Measurements from ENCODE around the genes SPATC1L and PCNT.

DNA sequence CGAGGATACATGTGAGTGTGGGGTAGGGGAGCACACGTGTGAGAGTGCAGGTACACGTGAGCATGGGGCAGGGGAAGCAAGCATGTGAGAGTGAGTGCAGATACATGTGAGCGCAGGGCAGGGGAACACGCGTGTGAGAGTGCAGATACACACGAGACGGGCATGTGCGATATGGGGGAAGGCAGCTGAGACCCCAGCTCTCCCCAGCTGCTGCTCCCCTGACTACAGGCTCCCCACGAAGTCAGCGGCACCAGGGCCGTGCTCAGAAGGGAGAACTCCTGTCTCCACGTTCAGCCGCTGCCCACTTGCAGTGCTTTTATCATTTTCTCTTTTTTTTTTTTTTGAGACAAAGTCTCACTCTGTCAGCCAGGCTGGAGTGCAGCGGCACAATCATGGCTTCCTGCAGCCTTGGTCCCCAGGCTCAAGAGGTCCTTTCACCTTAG lies 856 bp upstream of the FTCD start:
- PRO-cap, 2 experiments = no peak in any of the 2 experiments
- RAMPAGE, long total RNA, 4 experiments = no peak in any of the 4 experiments

DNA sequence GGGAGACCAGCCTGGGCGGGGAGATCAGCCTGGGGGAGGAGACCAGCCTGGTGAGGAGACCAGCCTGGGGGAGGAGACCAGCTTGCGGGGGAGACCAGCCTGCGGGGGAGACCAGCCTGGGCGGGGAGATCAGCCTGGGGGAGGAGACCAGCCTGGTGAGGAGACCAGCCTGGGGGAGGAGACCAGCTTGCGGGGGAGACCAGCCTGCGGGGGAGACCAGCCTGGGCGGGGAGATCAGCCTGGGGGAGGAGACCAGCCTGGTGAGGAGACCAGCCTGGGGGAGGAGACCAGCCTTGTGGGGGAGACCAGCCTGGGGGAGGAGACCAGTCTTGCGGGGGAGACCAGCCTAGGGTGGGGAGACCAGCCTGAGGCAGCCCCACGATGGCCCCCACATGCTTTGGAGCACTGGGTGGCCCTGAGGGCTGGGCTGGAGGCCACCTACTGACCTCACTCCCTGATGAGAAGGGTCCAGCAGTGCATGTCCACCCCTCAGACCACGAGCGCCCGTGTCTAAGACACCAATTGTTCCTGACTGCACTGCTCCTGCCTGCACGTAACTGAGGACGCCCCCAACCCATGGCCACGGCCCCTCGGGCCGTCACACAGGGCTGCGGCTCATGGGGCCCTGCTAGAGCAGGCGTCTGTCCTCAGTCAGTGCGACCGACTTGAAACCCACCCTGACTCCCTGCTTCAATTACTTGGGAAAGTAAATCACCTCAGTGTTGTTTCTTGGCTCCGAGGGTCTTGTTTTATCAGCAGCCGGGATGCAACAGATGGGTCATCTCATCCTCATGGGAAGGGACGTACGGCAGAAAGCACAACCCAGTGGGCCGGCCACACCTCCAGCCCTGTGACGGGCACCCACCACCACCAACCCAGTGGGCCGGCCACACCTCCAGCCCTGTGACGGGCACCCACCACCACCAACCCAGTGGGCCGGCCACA lies at the start of gene SPATC1L:
Gene SPATC1L (minus strand): TSS at position 819 of the 945 bp plus-strand sequence.
- PRO-cap, 2 experiments = peak in 1 of 2 experiments; most common minus-strand start position 780 of the sequence (in 1)
- RAMPAGE, long total RNA, 4 experiments = start-site peak on the minus strand in 3 of 4 experiments, centred at positions 794 to 815 of the sequence, 20 to 34 reads per replicate

DNA sequence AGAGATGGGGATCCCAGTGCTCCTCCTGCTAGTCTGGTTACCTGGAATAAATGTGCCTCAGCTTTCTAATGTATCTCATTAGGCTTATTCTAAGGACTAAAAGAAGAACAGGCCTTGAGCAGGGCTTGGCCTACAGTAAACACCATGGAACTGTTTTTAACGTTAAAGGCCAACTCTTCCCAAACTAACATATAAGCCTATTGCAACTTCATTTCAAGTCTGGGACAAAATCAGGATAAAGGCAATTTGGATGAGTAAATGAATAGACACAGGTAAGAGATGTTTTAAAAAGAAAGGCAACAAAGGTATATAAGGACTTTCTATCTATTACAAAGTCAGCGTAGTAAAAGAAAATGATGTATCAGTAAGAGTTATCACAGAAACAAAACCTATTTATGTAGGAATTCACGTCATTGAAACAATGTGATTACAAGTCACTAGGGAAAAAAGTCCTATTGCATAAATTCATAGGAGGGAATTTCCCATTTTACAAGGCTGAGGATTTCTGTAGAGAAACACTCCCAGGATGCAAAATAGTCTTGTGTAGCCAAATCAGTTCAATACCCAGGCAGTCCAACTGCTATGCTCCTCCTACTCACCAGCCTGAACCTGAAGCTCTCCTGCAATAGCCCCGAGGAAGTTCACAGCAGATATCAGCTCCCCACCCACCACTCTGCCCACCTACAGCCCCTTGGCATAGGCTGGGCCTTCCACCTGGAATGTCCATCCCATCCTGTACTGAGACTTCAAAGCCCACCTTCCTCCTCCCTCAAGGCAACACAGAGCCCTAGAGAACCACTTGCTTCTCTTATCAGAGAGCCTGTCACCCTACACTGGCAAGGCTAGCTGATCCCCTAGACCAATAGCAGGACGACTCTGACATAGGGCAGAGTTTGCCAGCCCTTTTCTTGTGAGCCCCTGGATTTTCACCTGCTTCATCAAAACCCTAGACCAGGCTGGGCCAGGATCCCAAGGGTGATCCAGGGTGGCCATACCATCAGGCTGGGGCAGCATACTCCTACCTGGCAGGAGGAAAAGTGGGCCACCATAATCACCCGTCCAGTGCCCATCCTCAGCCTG lies 1.7 kb downstream of the LSS start:
- PRO-cap, 2 experiments = peak in 1 of 2 experiments; most common plus-strand start position 492 of the sequence (in 1)
- RAMPAGE, long total RNA, 4 experiments = no peak in any of the 4 experiments

- PRO-cap, 2 experiments = peak in 2 of 2 experiments; most common plus-strand start chr21:46324141 (in 1)
- RAMPAGE, long total RNA, 4 experiments = start-site peak on the plus strand in 4 of 4 experiments, at chr21:46324139-46324193 at its widest, 31 to 200 reads per replicate
Measured at GRCh38 chr21:46323951-46324321, at the start of gene PCNT. PCNT (plus strand) TSS chr21:46324156.

GRCh38 chr21:46324584-46325603 lies 938 bp downstream of the PCNT start:
- PRO-cap, 2 experiments = peak in 2 of 2 experiments; most common plus-strand start chr21:46324700 (in 2); most common minus-strand start chr21:46325239 (in 1)
- RAMPAGE, long total RNA, 4 experiments = no peak in any of the 4 experiments

DNA sequence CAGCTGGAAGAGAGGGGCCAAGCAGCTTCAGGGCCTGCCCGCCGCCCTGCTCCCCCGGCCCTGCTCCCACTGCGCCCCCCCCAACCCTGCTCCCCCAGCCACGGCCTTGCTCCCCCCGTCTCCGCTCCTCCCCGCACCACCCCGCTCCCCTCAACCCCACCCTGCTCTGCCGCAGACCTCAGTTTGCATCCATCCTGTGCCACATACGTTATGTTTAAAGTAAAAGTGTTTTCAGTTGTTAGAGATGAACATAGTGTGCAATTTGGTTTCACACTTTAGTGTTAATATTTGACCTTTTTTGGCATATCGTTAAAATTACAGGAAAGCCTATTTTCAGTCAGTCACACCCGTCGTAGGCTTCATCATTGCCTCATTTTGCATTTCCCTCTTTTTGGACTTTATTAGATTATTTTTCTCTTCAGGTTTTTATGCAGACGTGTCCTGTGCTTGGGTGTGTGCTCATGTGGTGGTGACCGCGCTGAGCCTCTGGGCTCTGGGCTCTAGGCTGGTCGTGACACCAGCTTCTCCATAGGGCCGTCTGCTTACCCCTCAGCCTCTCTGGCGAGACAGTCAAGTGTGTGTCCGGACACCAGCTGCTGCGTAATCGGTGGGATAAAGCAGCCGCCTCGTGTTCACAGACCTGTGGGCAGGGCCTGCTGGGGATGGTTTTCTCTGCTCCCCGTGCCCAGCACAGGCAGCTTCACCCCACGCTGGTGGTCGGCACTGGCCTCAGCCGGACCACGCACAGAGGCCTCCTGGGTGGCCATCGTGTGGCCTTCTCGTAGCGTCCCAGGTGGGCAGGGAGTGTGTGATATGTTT lies 33.8 kb upstream of the DIP2A start:
- PRO-cap, 2 experiments = no peak in any of the 2 experiments
- RAMPAGE, long total RNA, 4 experiments = no peak in any of the 4 experiments

DNA sequence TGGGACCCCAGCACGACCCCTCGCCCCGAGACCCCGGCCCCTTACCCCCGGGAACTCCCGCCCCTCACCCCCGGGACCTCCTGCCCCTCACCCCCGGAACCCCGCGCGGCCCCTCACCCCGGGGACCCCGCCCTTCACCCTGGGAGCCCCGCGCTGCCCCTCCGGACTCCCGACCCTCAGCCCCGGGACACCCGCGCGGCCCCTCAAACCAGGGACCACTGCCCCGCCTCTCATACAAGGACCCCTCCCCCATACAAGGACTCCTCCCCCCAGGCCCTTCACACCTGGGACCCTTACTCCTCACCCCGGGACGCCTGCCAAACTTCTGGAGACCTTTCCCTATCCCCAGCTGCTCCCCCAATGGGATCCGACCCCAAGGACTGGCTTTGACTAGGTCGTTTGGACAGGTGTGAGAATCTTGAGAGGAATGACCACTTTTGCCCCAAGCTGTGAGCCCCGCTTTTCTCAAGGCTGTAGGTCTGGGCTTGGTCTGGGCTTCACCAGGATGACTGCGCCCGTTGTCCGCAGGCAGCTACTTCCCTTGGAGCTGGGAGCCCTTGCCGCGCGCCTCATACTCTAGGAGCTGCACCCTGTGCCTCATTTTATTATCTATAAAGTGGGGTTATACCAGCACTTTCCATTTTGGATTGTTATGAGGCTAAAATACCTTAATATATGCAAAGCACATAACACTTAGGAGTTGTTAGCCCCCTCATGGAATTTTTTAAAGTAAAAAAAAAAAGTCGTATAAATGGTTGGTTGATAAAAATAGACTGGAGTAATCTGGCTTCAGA lies 972 bp downstream of the DIP2A start:
- PRO-cap, 2 experiments = no peak in any of the 2 experiments
- RAMPAGE, long total RNA, 4 experiments = no peak in any of the 4 experiments

GRCh38 chr21:46636730-46637486 lies 1.4 kb downstream of the PRMT2 start:
- PRO-cap, 2 experiments = no peak in any of the 2 experiments
- RAMPAGE, long total RNA, 4 experiments = no peak in any of the 4 experiments

Data from upper lobe of left lung (tissue), 5 donors.